ENCODE measurements around a stretch of chr14.

GRCh38 chr14:68931983-68932556 lies 47.0 kb downstream of the ACTN1 start:
- PRO-cap = no peak

DNA sequence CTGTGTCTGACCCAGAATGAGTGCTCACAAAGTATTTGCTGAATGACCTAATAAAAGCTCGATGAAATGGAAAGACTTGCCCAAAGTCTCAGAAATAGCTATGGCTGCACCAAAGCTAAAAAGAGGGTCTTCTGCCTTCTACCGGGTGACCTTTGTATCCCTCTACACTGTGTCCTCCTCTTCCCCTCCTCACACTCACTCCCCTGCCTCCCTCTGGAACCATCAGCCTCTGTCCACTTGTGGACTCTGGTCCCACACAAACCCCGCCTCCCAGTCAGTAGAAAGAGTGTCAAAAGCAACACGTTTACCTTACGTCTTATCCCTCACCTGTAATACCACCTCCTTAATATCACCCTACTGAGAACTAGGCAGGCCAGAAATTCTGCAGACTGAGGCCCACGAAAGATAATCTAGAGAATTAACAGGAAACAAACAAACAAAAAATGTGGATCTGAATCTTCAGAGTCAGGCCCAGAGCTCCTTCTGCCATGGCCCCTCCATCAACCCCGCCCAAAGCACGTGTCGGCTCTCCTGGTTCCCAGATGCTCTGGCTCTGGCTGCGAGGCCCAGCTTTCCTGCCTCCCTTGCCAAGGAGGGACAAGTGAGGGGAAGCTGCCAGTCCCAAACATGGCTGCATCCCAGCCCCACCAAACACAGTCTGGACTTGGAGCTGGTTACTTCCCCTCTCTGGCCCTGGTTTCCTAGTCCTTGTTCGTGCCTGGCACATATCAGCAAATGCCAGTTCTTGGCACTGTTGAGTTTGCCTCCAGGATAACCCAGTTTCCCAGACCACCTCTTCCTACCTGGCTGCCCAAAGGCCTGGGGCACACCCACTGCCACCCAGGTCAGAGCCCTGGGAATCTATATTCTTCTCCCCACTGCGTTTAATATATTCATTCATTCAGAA lies 2.8 kb downstream of the ACTN1 start:
- PRO-cap = no peak

- PRO-cap = no peak
These were observed 3.4 kb downstream of the GALNT16 start for GRCh38 chr14:69263359-69263721.

DNA sequence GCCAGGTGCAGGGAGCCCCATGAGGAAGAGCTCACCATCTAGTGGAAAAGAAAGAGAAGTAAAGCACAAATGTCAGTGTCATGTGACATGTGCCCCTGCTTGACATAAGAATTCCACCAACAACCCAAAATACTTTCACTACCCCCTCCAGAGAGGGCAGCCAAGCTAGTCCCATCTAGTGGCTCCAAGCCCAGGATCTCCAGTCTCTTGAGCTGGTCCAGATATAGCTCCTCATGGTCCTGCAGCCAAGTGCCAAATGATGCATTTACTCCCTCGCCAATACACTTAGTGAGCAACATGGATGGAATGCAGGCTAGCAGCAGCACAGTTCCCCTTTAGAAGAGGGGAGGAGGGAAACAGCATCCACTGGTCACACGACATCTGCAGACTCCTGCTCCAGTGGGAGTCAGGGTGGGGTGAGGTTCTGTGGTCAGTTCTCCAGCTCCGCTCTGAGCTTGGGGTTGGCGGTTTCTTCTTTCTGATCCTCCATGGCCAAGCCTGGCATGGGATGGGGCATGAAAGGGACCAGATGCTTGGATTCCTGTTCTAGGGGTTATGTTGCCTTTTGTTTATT lies 57.1 kb downstream of the GALNT16 start:
- PRO-cap = no peak

GRCh38 chr14:69491926-69492369 lies 7.4 kb downstream of the PLEKHD1 start:
- PRO-cap = no peak

- PRO-cap = no peak
These were observed 993 bp upstream of the SUSD6 start for GRCh38 chr14:69610132-69611073.

DNA sequence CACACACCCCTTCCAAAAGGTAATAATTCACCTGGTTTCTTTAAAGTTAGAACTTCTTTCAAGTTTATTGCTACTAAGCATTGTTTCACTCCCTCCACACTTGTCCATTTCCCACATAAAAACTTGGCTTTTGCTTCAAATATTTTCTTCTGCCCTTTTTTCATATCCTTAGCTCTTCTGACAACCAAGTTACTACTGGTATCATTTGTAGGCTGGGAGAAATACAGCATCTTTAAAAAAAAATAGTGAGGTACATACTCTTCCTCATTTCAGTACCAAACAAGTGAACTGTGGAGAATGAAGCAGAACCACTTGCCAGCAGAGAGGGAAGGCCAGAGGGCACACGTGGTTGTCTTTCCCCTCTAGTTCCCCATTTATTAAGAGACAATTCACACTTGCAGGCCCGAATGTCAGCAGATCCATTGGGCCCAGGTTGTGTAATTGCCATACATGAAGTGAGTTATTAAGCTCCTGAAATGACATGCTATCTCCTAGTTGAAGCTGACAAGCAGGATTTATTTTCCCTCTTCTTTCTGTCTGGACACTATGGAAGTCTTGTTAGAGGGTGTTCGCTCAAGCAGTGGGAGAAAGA lies 3.2 kb downstream of the SUSD6 start:
- PRO-cap = no peak

DNA sequence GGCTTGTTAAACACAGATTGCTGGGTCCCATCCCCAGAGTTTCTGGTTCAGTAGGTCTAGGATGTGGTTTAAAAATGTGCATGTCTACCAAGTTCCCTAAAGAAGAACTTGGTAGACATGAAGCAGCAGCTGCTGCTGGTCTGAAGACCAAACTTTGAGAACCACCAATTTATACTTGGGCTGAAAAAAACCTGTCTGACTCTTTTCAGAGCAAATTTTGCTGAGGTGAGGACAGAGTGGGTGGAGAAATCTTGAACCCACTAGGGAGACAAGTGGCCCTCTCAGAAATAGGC lies 61.8 kb downstream of the SUSD6 start:
- PRO-cap = no peak

DNA sequence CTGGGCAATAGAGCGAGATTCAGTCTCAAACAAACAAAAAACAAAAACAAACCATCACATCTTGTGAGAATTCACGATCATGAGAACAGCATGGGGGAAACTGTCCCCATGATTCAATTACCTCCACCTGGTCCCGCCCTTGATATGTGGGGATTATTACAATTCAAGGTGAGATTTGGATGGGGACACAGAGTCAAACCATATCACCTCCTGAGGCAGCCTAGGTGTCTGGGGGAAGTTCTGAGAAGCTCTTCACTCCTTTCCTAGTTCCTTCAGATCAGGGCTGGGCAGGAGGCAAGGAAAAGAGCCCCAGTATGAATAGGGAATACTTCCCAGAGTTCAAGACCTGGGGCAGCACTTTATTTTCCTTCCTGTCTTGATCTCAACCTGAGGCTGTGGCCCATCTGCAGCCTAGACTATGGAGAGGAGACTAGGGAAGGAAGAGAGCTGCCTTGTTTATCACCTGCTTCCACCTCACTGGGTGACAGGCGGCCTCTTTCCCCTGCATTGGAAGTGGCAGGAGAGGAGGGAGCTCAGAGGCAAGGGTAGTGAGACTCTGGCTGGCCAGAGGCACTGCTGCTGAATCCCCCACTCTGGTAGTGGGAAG lies 49.2 kb upstream of the SRSF5 start:
- PRO-cap = no peak

DNA sequence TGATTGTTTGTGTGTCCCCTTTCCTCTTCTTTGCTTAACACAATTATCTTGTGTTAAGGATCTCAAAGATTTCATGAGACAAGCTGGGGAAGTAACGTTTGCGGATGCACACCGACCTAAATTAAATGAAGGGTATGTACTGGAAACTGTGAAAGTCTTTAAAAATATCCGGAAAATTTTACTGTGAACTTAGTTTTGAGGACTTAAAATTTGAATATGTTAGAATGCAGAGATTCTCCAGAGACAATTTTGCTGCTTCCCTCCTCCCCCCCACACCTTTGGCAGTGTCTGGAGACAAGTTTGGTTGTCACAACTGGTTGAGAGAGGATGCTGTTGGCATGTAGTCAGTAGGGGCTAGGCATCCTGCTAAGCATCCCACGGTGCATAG lies 3.5 kb downstream of the SRSF5 start:
- PRO-cap = no peak

DNA sequence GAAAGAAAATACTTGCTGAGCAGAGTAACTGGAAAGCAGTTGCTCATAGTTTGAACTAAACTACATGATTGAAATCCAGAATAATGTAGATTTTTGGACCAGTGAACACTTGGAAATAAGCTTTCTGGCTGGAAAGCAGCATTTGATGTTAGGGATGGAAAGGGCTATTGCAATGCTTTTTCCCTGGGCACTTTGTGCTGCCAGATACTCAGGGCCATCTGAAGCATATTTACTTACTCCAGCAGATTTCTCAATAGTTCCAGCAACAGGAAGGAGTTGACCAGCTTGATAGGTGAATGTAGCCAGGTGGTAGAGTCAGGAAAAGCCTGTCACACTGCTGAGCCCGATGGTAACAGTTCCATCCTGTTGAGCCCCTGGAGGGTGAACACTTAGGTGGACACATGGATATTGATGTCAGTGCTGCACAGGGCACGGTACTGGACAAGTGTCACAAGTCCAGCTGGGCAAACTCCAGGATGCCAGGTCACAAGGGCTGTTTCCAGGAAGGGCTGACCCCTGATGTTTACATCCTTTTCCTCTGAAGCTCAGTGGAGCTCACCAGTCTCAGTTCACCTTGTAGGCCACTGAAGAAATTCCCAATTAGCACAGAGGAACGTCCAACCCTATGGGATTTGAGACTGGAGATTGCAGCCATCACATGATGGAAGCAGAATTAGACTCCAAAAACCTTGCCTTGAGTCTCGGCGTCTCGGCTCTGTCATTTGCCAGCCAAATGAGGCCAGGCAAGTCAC lies 2.4 kb upstream of the SMOC1 start:
- PRO-cap = no peak

DNA sequence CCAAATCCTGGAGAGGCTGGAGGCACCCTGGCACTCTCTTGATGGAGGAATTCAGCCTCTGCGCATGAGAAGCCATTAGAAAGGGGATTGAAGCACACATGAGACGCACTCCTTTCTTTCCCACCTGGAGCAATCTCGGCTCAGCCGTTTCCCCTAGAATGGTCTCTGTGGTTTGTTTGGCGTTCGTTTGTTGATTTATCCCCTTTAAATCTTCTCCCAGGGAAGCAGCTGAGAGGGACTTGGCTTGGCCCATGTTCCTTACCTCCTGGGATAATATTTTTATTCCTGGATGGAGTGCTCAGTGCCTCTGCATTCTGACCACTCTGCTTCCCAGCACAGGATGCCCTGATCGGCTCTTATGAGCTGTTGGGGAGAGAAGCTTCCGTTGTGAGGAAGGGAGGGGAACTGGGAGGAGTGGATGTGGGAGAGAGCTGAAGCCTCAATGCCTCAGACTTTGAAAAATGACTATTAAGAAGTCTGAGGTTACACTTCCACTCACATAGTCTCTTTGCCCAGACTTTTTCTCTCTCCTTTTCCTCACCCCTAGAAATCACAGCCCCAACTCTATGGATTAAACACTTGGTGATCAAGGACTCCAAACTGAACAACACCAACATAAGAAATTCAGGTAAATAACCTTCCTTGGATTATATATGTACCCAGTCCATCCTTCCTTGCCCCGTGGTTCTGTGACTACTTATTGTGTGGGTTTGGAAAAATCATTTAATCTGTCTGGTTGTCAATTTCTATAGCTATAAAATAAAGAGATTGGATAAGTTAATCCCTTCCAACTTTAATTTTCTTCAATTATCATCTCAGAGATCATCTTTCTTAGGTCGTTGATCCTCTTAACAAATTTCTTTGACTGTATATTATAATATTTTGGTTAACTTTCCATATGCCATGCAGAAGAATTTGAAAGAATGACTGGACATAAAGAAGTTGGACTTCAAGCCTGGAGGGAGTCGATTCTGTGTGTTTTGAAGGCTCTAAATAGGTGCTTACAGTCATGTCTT lies 114.9 kb downstream of the SMOC1 start:
- PRO-cap = no peak

- PRO-cap = no peak
These were observed 126.1 kb downstream of the SMOC1 start for GRCh38 chr14:70005192-70005756.

GRCh38 chr14:70254431-70255418 lies 66.0 kb upstream of the SLC8A3 start:
- PRO-cap = unidirectional peak, plus-strand start at chr14:70254767

DNA sequence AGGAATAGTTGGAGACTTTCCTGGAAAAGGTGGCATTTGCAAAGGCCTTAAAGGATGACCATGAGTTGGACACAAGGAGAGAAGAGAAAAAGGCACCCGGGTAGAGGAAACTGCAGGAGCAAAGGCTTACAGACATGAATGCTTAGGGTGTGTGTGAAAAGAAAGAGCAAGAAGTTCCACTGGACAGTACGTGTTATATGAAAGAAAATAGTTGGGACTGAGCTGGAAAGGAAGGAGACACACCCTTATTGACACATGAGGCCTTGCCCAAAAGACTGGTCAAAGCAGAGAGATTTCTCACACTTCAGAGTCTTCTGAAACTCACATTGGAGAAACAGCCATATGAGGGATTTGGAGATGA lies 55.9 kb downstream of the TTC9 start:
- PRO-cap = no peak

DNA sequence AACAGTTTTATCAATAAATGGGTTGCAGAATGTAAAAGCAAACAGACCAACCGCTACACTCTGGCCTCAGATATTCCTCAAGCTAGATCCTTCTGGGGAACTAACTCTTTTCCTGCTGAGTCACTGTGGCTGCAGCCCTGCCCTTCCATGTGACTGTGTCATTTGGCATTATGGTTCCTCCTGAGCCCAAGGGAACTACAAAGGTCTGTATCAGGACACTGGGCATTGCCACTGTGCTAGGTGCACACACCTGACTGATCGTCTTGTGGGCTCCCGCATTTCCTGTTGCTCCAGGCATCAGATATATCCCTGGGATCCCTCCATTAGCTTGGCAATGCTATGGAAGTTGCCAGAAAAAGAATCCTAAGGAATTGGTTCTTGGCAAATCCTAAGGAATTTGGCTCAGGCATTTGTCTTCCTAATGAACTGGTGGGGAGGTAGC lies 56.7 kb downstream of the TTC9 start:
- PRO-cap = no peak

DNA sequence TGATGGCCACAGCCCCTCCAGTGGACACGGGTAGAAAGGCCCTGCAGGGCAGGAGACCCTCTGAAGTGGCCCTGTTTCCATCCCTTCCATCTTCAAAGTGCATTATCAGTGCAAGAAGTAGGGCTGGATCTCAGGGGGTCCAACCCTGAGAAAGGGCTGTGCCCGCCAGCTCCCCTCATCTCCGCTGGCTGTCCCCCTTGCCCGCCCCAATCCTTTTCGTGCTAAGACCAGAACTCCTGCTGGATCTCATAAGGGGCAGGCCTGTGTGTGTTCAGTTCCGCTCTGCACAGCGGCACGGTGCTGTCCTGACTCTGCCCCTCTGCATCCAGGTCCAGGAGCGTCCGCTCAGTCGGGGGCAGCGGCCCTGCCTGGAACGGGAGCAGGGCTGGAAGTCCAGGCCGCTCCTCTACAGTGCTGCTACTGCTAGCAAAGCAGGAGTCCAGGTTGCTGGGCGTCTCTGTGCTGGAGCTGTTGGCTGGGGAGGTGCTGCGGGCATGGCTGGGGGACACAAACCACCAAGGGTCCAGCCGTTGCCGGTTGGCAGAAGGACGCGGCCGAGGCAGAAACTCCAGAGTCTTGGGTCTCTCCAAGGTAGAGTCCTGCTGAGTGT lies 79.0 kb downstream of the MAP3K9 start:
- PRO-cap = no peak

DNA sequence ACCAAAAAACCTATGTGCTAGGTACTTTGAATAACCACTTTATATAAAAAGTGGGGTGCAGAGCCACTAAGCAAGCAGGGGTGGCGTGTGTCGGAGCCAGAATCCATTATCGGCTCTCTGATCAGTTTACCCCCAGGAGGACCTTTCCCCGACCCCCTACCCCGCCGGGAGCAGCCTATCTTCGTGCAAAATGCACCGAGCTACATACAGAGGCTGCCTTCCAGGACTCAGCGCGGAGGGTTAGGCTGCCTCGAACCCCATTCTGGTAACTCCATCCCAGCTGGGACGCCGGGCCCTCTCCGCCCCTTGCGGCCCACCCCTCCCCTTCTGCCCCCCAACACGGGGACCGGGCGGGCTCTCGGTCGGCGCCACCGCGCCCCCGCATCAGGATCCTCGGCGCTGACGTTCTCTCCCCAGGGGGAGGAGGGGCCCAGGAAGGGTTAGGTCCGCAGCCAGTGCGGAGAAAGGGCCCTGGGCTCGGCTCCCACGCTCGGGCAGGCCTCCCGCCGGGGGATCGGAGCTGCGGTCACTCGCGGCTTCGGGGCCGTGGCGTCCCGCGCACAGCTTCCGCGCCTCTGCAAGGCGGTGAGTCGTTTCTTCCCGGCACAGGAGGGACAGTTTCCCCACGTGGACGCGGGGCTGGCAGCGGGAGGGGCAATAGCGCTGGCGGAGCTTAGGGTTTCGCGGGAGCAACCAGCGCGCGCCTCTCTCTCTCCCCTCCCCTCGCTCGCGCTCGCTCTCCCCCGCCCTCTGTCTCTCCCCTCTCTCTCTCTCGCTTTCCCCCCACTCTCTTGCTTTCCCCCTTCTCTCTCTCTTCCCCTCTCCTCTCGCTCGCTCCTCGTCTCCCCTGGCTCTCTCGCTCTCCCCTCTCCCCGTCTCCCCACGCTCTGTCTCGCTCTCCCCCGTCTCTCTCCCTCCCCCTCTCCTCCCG lies 12.5 kb upstream of the MAP3K9 start:
- PRO-cap = unidirectional peak, plus-strand start at position 458 of the sequence; unidirectional peak, minus-strand start at position 579 of the sequence

DNA sequence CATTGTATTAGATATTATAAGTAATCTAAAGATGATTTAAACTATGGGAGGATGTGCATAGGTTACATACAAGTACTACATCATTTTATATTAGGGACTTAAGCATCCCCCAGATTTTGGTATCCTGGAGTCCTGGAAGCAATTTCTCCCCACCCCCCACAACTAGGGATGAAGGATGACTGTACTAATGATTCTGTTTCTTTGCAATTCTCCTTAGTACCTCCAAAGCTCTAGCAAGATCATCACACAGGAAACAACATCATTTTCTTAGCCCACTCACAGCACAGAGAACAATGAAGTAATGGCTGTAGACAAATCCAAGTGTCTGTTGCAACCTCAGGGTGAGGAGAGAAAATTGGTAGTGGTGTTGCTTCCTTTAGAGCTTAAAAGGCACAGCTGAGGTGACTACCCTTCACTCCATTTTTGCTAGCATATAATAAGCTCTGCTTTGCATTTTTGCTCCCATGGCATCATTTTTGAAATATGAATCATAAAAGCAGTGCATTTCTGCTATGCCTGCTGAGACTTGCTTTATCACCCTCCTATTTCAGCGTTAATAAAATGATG lies 18.7 kb upstream of the PCNX1 start:
- PRO-cap = no peak

DNA sequence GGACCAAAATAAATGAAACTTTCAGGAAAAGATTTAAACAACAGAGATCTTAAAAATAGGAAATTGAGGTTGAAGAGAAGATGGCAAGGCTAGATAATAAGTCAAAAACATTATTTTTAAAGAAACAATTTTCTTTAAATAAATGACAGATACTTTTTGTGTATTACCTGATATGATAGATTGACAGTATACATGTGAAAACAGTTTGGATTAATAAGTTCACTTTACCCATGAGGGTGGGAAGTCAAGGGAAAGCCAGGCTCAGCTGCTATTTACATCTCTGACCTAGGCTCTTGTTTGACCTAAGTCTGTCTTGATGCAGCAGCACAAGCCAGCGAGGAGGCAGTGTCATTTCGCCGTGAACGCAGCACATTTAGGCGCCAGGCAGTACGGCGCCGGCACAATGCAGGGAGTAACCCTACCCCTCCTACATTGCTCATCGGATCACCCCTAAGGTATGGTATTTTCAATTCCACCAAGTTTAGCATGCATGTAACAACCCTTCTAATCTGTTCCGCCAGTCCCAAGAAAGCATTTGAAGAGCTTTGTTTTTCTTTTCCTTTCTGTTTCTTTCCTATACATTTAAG lies 81.1 kb downstream of the PCNX1 start:
- PRO-cap = no peak